ENCODE measurements around the genes MAP1LC3A, ACSS2 and ERGIC3.

GRCh38 chr20:34433953-34434817 lies 71.1 kb downstream of the ITCH start:
- RRBS, result no CpG with 5 or more reads among the region's 4 CpGs

GRCh38 chr20:34558606-34559298 lies at the start of gene MAP1LC3A:
TSS of gene MAP1LC3A (plus strand) at chr20:34558718.
- RRBS, result 8% methylated on average over 52 of the region's 77 CpGs

- RRBS, result no CpG with 5 or more reads among the region's 4 CpGs
These were observed 42.7 kb downstream of the MAP1LC3A start for GRCh38 chr20:34601186-34601748.

GRCh38 chr20:34703793-34704219 lies 338 bp upstream of the TP53INP2 start:
- RRBS, result 2% methylated on average over 7 of the region's 29 CpGs

DNA sequence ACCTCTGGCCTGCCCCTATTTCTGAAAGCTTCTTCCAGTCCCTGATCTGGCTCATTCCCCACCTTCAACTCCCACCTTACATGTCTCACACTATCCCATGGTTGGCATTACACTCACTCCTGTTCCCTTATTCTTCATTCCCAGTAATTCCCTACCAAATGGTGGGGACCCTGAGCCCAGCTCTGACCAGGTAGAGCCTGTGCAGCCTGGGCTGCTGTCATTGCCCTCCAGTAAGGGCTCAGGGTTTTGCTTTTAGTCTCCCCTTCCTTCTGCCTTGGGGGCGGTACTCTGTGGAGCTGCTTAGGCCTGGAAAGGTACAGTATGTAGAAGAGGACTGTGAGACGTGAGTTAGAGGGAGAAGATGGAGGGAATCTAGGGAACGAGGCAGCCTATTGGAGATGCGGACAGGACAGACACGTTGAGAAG lies 6.5 kb downstream of the TP53INP2 start:
- RRBS, result no CpG with 5 or more reads among the region's 5 CpGs

DNA sequence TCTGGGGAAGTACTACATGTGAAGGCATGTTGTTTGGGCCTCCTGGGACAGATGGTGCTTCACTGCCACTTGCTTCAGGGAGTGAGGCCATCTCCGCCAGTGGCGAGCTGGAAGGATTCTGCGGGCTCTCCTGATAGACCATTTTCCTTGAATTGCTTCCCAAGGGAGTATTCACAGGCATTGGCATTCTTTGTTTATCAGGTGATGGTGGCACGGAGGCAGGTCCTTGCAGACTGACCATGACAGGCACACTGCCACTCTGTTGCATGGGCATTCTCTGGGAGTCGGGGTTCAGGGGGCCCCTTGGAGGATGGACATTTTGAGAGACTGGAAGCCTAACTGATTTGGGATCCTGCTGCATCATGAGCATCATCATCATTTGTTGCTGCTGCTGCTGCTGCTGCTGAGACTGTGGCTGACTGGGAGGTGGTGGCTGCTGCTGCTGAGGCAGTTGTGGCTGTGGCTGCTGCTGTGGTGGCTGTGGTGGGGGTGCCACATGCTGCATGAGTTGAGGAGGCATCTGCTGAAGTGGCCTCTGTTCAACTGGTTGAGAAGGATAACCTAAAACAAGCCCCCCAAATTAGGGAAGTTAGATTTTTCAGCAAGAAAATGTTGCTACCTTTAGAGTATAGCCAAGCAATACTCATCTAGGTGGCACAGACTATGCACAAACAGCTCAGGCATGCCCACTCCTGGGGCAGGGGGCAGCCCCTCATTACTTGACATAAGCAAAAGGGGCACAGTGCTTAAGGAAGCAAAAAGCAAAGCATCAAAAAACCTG lies 38.8 kb downstream of the TP53INP2 start:
- RRBS, result no CpG with 5 or more reads among the region's 5 CpGs

- RRBS, result no CpG with 5 or more reads among the region's 3 CpGs
These were observed 1.3 kb downstream of the NCOA6 start for GRCh38 chr20:34824125-34824561.

GRCh38 chr20:34876510-34877102 lies at the start of gene ACSS2:
TSS of gene ACSS2 (plus strand) at chr20:34876612.
- RRBS, result 1% methylated on average over 23 of the region's 52 CpGs

DNA sequence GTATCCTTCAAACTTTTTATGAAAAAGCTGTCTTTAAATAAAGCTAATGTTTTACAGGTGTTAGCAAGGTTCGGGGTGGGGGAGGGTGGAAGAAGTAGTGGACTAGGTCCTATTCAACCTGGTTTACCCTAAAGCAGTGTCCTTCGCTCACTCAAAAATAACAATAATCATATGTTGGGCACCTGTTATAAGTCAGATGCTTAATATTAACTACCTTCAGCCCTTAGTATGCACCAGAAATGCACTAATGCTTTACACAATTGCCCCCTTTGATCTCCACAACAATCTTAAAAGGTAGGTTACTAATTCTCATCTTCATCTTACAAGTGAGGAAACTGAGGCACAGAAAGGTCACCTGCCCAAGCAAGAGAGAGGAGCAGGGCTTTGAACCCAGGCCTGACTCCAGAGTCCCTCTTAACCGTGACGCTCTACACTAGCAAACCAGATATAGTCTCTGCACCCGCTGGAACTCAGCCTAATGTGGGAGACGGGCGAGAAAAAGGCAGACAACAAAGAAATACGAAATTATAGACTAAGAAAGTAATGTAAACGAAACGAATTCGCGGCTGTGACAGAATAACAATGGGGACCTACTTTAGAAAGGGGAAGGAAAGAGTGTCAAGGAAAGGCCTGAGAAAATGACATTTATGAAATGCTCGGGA lies 921 bp downstream of the TRPC4AP start:
- RRBS, result no CpG with 5 or more reads among the region's 13 CpGs

DNA sequence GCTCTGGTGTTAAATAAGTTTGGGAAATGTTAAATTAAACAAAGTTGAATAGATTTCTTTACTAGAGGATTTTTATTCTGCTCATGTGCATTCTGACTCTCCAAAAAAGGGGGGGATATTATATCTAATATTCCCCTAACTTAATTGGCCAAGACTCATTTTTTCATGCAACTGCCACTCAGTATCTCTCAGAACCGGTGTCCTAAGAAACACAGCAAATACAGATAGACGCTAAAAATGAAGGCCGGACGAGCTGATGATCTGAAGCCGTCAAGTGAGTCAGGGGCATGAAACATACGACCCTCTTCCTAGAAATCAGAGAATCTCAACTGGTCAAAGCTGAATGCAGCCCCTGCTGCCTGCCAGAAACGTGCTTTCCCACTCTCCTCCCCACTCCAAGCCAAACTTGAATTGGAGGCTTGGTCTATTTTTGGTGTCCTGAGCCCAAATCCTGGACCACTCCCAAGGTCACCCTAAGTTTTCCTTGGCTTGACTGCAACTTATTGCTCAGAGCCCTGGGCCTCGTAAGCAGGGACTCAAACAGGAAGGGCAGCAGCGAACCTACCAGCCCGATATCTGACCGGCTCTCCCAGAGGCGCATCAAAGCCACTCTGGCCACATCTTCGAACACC lies 12.8 kb downstream of the EDEM2 start:
- RRBS, result 97% methylated on average over 3 of the region's 13 CpGs

DNA sequence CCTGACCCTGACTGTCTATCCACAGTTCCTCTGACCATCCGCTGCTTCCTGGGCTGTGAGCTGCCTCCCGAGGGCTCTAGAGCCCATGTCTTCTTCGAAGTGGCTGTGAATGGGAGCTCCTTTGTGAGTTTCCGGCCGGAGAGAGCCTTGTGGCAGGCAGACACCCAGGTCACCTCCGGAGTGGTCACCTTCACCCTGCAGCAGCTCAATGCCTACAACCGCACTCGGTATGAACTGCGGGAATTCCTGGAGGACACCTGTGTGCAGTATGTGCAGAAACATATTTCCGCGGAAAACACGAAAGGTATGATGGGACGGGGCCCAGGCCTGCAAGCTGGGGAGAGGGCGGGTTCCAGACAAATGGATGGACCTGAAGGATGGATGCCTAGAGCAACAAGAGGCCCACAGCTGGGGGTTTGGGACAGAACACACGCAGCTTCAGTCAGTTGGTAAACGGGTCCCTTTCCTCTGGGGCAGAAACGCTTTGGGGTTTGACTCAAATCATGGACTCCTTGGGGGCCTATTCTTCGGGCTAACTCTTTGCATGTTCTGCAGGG lies 4.3 kb downstream of the PROCR start:
- RRBS, result no CpG with 5 or more reads among the region's 18 CpGs

DNA sequence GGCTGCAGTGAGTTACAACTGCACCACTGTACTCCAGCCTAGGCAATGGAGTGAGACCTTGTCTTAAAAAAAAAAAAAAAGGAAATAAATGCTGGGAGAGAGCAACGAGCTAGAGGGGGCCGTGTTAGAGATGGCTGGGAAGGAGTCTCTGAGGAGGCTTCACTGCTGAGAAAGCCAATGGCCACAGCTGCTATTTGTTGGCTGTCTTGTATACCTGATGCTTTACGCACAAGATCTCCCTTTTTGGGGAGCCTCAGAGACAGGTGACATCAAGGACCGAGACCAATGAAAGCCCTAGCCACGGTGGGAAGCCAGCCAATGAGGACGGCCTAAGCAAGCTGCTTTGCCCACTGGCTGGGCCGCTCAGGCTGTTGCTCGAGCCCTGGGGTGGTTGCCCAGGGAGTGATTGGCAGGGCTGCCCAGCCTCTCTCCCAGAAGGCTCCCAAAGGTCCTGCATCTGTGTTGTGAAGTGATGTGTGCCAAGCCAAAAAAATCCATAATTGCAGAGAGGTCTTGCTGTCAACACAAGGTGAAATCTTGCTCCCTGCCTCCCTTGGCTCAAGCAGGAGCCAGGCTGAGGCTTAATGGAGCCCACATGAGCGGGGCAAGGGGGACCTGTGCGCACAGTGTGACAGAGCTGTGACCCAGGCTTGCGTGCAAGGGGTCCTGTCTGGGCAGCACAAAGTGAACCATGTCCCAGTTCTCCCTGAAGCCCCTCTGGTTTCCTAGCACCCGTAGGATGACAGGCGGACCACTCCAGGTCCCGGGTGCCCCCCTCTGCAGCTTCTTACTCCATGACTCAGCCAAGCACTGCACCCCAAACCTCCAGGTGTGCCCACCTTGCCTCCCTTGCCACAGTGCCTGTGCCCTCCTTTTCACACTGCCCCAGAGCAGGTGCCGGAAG lies 4.3 kb downstream of the MMP24OS start:
- RRBS, result no CpG with 5 or more reads among the region's 15 CpGs

GRCh38 chr20:35326950-35327675 lies 34.9 kb upstream of the FAM83C start:
- RRBS, result no CpG with 5 or more reads among the region's 3 CpGs

- RRBS, result 40% methylated on average over 1 of the region's 7 CpGs
These were observed 11.9 kb downstream of the CEP250 start for GRCh38 chr20:35467243-35467809.

GRCh38 chr20:35541311-35542740 lies at the start of gene ERGIC3:
TSS of gene ERGIC3 (plus strand) at chr20:35542078.
- RRBS, result 0% methylated on average over 4 of the region's 71 CpGs

DNA sequence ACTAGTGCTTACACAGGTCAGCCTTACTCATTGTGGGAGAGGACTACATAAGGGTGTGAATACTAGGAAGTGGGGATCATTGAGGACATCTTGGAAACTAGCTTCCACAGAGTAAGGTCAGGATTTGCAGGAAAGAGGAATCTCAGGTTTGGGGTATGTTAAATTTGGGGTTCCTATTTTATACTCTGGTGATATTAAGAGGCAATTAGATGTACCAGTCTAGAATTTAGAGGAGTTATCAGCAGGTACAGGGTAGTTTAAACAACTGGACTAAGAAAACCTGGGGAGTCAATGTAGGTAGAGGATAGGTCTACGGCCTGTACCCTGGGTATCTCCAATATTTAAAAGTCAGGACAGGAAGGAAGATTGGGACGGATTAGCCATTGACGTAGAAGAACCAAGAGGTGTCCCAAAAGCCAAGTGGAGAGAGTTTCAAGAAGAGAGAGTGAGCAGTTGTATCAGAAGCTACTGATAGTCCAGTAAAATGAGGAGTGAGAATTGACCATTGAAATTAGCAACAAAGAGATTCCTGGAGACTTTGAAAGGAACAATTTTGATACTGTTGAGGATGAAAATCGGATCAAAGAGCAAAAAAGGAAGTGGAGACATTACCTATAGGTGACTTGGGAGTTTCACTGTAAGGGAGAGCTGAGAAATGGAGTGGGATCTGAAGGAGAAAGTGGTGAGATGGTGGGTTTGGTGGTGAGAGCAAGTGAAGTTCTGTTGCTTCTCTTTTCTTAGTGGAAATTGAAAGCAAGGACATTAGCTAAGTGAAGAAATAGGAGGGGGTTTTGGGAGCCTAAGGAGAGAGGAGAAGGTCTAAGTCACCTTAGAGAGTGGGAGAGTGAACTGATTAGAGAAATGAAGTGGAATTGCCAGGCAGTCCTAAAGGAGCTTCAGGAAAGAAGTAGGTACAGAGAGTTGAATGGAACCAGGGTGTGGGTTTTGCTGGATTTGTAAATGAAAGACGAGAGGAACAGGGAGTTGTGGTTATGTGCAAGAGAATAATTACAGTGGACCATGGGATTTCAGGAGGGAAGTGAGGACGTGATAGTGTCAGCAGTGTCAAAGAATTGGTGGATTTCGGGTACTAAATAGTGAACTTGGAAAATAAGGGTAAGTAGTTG lies 4.1 kb downstream of the ERGIC3 start:
- RRBS, result no CpG with 5 or more reads among the region's 7 CpGs

GRCh38 chr20:35731441-35732462 lies 10.3 kb downstream of the RBM39 start:
- RRBS, result no CpG with 5 or more reads among the region's 21 CpGs

DNA sequence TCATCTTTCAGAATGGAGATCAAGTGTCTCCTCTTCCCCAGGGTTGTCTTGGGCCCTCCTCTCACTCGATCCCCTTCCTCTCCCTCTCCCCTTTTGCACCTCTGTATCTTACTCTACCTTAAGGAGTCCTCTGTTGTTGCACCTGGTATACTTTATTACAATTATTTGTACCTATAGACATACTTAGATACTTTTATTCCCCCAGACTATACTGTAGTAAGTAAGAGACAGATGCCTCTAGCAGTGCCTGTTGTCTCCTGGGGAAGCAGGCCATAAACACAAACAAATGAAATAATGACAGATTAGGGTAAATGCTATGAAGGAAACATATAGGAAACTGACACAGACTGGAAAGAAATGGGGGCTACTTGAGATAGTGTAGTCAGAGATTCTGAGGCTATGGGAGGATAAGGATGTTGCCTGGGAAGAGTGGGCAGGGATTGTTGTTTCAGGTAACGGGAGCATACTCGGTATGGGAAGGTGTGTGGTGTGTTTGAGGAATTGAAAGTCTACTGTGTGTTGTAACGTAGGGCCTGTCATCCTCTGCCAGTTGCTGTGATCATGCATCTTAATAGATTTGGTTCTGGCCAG lies 60.5 kb downstream of the PHF20 start:
- RRBS, result no CpG with 5 or more reads among the region's 4 CpGs

- RRBS, result no CpG with 5 or more reads among the region's 7 CpGs
These were observed 47.3 kb downstream of the SCAND1 start for GRCh38 chr20:35906820-35907633.